ENCODE measurements around the genes CIROP, SLC7A8, THTPA and DCAF11.

DNA sequence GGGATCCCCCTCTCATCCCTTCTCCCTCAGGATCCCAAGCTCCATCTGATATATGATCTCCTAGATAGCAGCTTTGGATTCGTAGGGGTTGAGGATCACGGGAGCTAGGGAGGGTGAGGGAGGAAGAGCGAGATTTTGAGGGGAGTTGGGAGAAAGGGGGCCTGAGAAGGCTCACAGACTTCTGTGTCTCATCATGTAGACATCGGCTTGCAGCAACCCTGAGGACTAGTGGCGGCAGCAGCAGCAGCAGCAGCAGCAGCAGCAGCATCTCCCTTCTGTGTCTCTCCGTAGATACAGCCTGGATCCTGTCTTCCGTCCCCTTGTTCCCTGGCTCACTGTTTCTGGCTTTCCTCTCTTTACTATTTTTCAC, at the start of gene CIROP:
TSS of gene CIROP (minus strand) at position 337 of the 370 bp plus-strand sequence.
- PRO-cap, 3 experiments = no peak in any of the 3 experiments
- RAMPAGE, long total RNA = no peak
- RRBS, 2 experiments = no CpG with 5 or more reads among the region's 7 CpGs

DNA sequence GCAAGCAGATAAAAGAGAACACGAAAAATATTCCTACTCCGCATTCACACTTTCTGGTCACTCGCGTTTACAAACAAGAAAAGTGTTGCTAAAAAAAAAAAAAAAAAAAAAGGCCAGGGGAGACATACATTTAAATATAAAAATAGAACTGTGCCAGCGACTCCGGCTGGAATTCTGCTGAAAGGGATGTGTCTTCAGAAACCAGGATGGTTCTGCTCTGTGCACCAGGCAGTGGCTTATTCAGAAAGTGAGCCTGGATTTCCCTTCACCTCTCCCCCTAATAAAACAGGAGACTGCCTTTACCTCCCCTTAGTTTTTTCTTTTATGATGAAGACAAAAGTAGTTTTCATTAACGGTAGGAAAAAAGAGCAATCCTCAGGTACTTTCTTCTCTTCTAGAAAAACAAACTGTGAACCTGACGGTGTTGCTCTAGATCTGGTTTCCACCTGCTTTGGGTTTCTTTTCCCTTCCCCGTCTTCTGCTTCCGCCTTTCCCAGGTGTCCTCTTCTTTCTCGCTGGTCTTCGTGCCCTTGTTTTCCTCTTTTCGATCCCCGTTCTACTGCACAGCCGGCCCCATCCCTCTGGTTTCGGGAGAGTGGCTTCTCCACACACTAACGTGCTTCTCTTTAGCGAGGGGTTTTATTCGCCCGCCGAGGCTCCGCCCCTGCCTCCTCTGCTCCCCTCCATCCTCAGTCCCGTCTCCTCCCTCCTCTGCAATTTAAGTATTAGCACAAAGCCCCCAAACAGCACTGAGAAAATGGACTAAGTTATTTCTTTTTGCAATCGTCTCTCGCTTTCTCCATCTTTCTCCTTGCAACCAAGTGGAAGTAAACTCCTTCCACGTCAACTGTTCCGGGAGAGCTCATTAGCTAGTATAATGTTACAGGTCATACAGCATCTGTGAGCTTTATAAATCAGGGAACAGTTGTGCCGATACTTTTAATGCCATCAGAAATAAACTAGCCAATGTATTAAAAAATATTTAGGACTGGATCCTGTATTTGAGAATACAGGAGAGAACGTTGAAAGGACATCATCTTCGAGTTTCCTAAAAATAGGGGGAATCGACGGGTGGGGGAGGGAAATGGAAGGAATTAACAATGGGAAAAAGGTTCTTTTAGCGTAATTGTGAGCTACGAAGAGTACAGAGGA, at the start of gene SLC7A8:
TSS of gene SLC7A8 (minus strand) at position 613 of the 1,152 bp plus-strand sequence.
- PRO-cap, 3 experiments = peak in 3 of 3 experiments; most common minus-strand start position 613 of the sequence (in 3)
- RAMPAGE, long total RNA = no peak
- RRBS, 2 experiments = no CpG with 5 or more reads among the region's 34 CpGs

GRCh38 chr14:23387976-23388476, 11.2 kb downstream of the CMTM5 start:
- PRO-cap, 3 experiments = no peak in any of the 3 experiments
- RAMPAGE, long total RNA = no peak
- RRBS, 2 experiments = no CpG with 5 or more reads among the region's 11 CpGs

DNA sequence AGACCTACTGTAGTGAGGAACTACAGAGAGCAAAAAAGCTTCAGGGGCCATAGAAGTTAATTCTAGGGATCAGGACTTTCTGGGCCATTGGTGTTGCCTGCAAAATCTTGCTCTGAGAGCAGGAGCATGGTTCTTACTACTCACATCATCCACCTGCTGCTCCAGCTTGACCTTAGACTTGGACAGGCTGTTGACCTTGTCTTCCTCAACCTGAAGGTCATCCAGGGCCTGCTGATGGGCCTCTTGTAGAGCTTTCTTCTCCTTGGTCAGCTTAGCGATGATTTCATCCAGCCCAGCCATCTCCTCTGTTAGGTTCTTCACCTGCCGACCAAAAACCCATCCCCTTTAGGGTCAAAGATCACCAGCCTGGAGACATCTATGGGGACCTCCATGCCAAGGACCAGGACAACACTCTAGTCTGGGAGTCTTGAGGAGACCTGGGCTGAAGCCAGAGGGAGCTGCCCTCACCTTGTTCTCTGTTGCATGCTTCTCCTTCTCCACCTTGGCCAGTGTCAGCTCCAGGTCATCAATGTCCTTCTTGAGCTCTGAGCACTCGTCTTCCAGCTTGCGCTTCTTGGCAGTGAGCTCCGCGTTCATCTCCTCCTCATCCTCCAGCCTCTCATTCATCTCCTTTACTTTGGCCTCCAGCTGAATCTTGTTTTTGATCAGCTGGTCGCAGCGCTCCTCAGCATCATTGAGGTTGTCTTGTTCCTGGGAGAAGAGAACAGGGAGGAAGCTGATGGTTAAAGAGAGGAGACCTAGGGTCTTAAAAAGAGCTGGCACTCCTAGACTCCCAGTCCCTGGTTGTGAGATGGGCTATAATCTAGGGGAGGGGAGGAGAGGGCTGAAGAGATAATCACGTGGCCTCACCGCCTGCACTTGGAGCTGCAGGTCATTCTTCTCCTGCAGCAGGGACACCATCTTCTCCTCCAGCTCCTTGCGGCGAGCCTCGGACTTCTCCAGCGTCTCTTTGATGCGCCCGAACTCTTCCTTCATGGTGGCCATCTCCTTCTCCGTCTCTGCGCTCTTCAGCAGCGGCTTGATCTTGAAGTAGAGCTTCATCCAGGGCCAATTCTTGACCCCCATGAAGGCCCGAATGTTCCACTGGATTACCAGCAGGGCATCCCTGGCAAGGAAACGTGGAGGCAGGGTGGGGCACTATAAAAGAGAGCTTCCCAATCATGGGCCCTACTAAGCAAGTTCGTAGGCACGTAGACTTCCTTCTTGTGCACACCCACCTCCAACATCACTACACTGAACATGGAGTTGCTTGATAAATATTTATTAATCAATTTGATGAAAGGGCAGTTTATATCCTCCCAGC, 14.4 kb downstream of the MYH6 start:
- PRO-cap, 3 experiments = no peak in any of the 3 experiments
- RAMPAGE, long total RNA = no peak
- RRBS, 2 experiments = no CpG with 5 or more reads among the region's 23 CpGs

DNA sequence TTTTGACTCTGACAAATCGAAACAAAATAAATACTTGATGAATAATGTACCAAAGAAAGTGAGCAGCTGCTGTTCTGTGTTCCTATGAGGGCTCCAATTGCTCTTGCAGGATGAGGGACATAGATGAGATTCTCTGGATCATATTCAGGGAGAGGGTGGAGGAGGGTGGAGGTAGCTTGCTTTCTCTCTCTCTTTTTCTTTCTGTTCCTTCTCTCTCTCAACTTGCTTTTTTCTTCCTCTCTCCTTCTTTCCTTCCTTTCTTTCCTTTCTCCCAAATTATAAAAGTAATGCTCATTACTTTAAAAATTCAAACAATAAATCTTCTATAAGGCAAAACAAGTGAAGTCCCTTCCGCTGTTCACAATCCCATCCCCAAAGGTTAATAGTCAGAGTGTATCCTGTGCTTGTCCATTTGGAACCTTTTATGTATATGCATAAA, 8.9 kb upstream of the MYH7 start:
- PRO-cap, 3 experiments = no peak in any of the 3 experiments
- RAMPAGE, long total RNA = no peak
- RRBS, 2 experiments = no CpG with 5 or more reads among the region's 2 CpGs

GRCh38 chr14:23537078-23537737, 14.4 kb downstream of the ZFHX2 start:
- PRO-cap, 3 experiments = no peak in any of the 3 experiments
- RAMPAGE, long total RNA = no peak
- RRBS, 2 experiments = no CpG with 5 or more reads among the region's 13 CpGs

- PRO-cap, 3 experiments = no peak in any of the 3 experiments
- RAMPAGE, long total RNA = no peak
- RRBS, 2 experiments = no CpG with 5 or more reads among the region's 25 CpGs
These were observed 6.8 kb downstream of the ZFHX2 start for GRCh38 chr14:23544251-23545637.

DNA sequence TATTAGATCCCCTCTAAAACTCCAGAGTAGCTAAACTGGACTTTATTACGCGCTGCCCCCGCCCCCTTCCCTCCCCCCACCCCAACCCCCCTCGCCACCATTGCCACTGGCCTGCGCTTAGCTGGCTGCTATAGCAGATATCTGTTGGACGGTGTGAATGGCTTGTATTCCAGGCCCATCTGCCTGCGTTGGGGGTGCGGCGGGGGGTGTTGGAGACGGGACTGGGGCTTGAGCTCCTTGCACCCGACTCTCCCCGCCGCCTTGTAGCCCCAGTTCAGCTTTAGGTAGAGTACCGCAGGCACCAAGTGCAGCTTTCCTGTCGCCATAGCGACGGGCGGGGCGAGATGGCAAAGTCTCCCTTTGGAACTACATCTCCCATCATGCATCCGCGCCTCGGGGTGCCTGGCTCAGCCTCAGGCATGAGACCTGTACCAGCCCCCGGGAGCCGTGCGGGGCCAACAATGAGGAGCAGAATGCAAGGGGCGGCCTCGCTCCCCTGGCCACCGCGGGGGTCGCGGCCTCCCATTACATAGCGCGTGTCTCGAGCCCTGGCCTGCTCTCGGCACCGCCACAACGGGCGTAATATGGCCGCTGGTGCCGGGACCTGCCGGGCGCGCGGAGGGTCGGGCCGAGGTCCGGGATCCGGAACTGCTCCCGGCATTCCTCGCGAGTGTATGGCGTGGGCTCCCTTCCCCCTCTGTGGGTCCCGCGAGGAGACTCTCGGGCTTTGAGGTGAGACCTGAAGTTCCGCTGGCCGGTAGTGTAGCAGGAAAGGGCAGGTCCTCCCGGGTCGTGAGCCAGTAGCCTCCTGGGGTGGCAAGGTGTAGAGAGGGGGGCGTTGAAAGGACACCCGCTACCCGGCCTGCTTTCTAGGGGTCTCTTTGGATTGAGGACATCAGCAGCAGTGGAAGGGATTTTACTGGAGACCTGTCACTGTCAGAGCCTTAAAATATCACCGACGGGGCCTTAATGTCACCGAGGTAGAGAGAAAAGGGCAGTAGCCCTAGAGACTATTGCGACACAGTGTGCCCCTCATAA, at the start of gene THTPA:
TSS of gene THTPA (plus strand) at position 660 of the 1,038 bp plus-strand sequence.
- PRO-cap, 3 experiments = peak in 3 of 3 experiments; most common plus-strand start position 702 of the sequence (in 2); most common minus-strand start position 581 of the sequence (in 1)
- RAMPAGE, long total RNA = no peak
- RRBS, 2 experiments = 2% methylated on average over 12 of the region's 66 CpGs

GRCh38 chr14:23566561-23567666, 677 bp downstream of the AP1G2 start:
- PRO-cap, 3 experiments = no peak in any of the 3 experiments
- RAMPAGE, long total RNA = no peak
- RRBS, 2 experiments = 1 to 2% methylated on average over 19 of the region's 41 CpGs

DNA sequence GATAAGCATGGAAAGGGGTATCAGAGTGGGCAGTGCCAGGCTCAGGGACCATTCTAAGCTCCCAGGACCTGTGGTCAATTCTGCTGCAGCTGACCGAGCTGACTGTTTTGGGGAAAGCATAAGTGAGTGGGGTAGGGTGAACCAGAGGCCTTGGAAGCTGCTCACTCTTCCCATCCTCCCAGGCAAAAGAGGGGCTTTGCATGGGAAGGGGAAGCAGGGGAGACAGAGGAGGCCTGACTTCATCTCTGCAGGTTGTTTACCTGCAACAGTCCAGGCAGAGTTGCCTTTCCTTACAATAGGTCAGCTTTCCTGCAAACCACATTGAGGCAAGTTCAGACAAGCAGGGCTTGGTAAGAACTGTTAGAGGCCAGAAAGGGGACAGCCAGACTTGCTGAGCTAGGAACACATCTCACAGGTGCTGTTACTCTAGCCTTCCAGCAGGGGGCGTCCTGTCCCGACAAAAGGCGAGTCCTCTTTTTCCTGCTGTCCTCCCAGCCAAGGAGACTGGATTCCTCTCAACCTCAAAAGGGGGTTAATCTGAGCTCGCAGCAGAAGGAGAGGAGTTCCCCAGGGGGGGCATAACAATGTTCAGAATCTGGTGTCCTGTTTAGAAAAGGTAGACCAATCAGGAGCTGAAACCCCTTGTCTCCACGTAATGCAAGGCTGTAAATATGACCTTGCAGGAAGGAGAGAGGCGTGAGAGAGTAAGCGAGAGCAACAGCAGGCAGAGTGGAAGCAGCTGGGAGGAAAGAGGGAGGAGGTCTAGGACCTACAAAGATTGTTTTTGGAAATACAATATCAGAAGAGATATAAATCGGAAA, 4.3 kb upstream of the DHRS2 start:
- PRO-cap, 3 experiments = no peak in any of the 3 experiments
- RAMPAGE, long total RNA = no peak
- RRBS, 2 experiments = no CpG with 5 or more reads among the region's 9 CpGs

- PRO-cap, 3 experiments = no peak in any of the 3 experiments
- RAMPAGE, long total RNA = no peak
- RRBS, 2 experiments = no CpG with 5 or more reads among the region's 4 CpGs
These were observed 7.3 kb upstream of the CPNE6 start for GRCh38 chr14:24064101-24064404.

DNA sequence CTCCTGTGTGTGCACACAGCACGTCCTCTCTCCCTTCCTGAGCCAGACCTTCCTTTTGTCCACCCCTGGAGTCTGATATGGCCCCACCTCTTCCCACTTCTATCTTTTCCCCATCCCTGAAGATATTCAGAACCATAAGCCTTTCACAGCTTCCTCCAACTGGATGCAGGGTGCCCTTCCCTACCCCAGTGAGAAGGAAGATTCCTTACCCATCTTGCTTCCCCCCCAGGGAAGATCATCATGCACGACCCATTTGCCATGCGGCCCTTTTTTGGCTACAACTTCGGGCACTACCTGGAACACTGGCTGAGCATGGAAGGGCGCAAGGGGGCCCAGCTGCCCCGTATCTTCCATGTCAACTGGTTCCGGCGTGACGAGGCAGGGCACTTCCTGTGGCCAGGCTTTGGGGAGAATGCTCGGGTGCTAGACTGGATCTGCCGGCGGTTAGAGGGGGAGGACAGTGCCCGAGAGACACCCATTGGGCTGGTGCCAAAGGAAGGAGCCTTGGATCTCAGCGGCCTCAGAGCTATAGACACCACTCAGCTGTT, 9.2 kb downstream of the PCK2 start:
- PRO-cap, 3 experiments = no peak in any of the 3 experiments
- RAMPAGE, long total RNA = no peak
- RRBS, 2 experiments = 87 to 91% methylated on average over 5 of the region's 14 CpGs

DNA sequence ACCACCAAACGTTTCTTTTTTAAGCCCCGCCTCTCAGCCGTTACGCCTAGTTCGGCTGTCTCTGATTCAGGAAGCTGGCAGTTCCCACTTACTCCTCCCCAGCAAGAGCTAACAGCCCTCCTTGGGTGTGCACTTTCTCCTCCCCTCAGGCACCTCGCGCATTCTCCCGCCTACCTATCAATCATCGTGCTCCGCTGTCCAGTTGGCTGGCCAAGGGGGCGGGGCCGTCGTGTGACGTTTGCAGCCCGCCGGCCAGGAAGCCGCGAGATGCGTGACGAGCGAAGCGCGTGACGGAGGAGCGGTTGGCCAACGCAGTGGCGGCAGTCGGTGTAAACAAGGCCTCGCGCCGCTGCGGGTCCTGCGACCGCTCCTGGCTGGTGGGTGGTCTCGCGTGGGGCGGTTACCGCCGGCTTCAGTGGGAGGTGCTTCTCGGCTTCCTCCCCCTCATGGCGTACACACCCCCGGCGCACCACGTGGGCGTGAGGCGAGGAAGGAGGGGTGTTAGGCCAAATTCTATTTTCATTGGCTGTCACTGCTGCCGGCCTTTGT, at the start of gene DCAF11:
TSS of gene DCAF11 (plus strand) at position 230 of the 549 bp plus-strand sequence.
- PRO-cap, 3 experiments = peak in 3 of 3 experiments; most common plus-strand start position 314 of the sequence (in 3); most common minus-strand start position 21 of the sequence (in 1)
- RAMPAGE, long total RNA = start-site peak on the minus strand centred at position 385 of the sequence, 53 bp wide, 12 and 5 reads in 2 replicates
- RRBS, 2 experiments = 2 to 3% methylated on average over 9 of the region's 47 CpGs

GRCh38 chr14:24161886-24162515, 936 bp downstream of the IRF9 start:
- PRO-cap, 3 experiments = no peak in any of the 3 experiments
- RAMPAGE, long total RNA = no peak
- RRBS, 2 experiments = 55 to 66% methylated on average over 4 of the region's 8 CpGs

- PRO-cap, 3 experiments = no peak in any of the 3 experiments
- RAMPAGE, long total RNA = no peak
- RRBS, 2 experiments = no CpG with 5 or more reads among the region's 3 CpGs
These were observed 1.1 kb downstream of the IPO4 start for GRCh38 chr14:24187528-24187948.

GRCh38 chr14:24189531-24189936, 918 bp upstream of the IPO4 start:
- PRO-cap, 3 experiments = no peak in any of the 3 experiments
- RAMPAGE, long total RNA = no peak
- RRBS, 2 experiments = 80 to 91% methylated on average over 2 of the region's 8 CpGs

DNA sequence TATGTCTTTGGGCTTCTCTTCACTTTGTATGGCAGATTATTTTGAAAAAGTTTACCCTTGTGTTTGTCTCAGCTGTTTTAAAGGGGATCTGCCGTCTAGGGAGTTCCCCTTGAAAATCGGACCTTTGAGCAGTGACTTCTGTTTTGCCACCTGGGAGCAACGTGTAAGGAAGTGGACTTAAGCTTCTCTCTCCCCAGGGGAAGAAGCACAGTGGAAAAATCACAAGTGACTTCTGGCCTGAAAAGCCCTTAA, 1.1 kb upstream of the TM9SF1 start:
- PRO-cap, 3 experiments = no peak in any of the 3 experiments
- RAMPAGE, long total RNA = no peak
- RRBS, 2 experiments = no CpG with 5 or more reads among the region's 3 CpGs

- PRO-cap, 3 experiments = no peak in any of the 3 experiments
- RAMPAGE, long total RNA = no peak
- RRBS, 2 experiments = no CpG with 5 or more reads among the region's 16 CpGs
These were observed 2.4 kb downstream of the CIDEB start for GRCh38 chr14:24305026-24306212.

GRCh38 chr14:24314401-24315069, 3.2 kb downstream of the LTB4R start:
- PRO-cap, 3 experiments = no peak in any of the 3 experiments
- RAMPAGE, long total RNA = no peak
- RRBS, 2 experiments = no CpG with 5 or more reads among the region's 4 CpGs

DNA sequence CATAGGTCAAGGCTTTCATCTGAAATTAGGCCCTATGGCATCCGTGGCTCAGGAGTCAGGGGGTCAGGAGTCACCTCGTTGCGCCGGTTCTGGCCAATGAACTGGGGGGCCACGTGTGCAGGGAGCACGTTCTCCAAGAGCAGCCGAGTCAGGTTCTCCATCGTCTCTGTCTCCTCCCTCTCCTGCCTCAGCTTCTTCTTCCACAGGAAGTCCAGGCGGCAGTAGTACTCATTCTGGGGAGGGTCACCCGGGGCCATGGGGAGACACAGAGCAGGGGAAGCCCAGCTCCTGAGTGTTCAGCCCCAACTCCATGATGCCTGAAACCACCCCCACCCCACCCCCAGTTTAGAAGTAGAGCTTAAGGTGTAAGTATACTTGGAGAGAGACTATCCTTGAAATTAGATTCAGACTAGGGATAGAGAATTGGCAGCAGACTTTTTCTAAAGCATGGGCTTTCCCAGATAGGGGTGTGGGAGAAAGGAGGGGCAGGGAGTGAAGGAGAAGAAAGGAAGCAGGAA, 10.7 kb downstream of the LTB4R start:
- PRO-cap, 3 experiments = no peak in any of the 3 experiments
- RAMPAGE, long total RNA = no peak
- RRBS, 2 experiments = no CpG with 5 or more reads among the region's 10 CpGs